PFSK-1 (cell line): ENCODE results near the genes TNFRSF8, VPS13D and AADACL3.

DNA sequence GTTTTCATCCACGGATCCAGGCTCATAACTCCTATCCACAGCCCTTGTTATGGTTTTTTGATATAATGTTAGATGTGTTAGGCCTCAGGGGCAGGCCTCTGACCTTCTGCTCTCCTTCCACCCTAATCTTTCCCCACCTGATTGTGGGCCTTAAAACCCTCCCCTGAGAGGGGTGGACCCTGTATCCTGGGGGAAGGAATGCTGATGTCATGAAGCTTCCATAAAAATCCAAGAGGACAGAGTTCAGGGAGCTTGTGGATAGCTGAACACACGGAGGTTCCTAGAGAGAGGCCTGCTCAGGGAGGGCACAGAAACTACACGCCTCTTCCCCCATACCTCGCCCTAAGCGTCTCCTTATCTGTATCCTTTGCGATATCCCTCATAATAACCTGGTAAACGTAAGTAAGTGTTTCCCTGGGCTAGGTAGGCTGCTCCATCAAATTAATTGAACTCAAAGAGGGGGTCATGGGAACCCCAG, 4.3 kb downstream of the MFN2 start:
- RRBS: no CpG with 5 or more reads among the region's 7 CpGs

DNA sequence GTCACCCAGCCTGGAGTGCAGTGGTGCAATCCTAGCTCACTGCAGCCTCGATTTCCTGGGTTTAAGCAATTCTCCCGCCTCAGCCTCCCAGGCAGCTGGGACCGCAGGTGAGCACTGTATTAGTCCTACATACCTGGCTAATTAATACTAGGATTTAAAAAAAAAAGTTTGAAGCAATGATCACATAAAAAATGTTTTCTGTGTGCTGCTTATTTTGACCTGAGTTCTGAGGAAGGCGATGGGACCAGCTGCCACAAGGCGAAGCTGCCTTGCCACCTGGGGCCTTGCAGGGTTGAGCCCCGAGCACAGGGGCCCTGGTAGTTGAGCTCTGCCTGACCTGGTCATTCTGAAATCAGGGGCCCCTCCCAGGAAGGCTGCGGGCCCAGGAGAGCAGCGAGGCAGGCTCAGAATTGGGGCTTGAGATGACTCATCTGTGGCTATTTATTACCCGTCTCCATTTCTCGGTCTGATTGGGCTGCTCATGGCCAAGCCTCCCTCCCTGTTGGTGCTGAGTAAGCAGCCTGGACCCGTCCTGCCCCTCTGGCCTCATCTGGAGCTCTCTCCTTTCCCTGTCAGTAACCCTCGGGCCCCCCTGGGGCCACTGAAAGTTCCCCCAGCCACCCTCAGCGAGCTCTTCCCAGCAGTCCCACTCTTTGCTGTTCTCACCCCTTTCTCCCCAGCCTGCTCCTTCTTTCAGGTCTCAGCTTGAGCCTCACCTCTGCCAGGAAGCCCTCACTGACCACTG, 11.2 kb upstream of the TNFRSF8 start:
- RRBS: no CpG with 5 or more reads among the region's 13 CpGs

- RRBS: 85% methylated on average over 26 of the region's 77 CpGs
These were observed at the start of gene TNFRSF8 for GRCh38 chr1:12062873-12064153. TSS of gene TNFRSF8 (plus strand) at chr1:12063303.

- RRBS: no CpG with 5 or more reads among the region's 34 CpGs
These were observed 23.2 kb upstream of the TNFRSF1B start for GRCh38 chr1:12143195-12144462.

DNA sequence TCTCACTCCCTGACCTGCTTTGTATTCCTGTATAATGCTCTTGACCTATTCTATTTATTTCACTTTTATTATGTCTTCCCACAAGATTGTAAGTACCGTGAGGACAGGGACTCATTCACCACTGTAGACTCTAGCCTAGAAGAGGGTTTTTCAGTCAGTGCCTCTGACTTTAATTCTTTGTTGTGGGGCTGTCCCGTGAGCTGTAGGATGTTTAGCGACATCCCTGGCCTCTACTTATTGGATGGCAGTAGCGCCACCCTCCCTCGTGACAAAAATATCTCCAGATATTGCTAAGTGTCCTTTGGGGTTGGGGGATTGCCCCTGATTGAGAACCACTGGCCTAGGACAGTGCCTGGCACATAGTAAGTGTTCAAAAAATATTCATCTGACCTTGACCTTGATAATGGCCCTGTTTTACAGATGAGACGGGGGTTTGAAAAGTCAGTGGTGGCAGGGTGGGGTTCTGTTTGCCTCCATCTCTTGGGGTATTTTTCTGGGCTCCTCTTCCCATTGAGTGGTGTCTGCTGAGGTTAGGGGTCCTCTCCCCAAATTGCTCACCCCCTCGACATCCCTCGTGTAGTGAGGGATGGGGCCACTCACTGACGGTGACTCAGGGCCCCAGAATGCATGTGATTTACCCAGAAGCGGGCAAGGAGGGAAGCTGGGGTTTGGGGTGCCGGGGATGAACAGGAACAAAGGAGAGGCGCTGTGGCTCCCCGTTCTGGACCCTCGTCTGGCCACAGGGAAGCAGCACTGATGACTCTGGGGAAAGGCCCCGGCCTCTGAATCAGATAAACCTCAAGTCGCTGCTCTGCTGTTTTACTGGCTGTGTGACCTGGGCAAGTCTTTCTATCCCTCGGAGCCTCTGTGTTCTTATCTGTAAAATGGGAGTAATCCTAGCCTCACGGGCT, 5.0 kb downstream of the TNFRSF1B start:
- RRBS: 89% methylated on average over 3 of the region's 18 CpGs

- RRBS: no CpG with 5 or more reads among the region's 10 CpGs
These were observed 11.7 kb downstream of the TNFRSF1B start for GRCh38 chr1:12178477-12178828.

GRCh38 chr1:12196280-12197023, 29.7 kb downstream of the TNFRSF1B start:
- RRBS: no CpG with 5 or more reads among the region's 16 CpGs

- RRBS: no CpG with 5 or more reads among the region's 4 CpGs
These were observed 26.9 kb upstream of the VPS13D start for GRCh38 chr1:12202876-12203470.

DNA sequence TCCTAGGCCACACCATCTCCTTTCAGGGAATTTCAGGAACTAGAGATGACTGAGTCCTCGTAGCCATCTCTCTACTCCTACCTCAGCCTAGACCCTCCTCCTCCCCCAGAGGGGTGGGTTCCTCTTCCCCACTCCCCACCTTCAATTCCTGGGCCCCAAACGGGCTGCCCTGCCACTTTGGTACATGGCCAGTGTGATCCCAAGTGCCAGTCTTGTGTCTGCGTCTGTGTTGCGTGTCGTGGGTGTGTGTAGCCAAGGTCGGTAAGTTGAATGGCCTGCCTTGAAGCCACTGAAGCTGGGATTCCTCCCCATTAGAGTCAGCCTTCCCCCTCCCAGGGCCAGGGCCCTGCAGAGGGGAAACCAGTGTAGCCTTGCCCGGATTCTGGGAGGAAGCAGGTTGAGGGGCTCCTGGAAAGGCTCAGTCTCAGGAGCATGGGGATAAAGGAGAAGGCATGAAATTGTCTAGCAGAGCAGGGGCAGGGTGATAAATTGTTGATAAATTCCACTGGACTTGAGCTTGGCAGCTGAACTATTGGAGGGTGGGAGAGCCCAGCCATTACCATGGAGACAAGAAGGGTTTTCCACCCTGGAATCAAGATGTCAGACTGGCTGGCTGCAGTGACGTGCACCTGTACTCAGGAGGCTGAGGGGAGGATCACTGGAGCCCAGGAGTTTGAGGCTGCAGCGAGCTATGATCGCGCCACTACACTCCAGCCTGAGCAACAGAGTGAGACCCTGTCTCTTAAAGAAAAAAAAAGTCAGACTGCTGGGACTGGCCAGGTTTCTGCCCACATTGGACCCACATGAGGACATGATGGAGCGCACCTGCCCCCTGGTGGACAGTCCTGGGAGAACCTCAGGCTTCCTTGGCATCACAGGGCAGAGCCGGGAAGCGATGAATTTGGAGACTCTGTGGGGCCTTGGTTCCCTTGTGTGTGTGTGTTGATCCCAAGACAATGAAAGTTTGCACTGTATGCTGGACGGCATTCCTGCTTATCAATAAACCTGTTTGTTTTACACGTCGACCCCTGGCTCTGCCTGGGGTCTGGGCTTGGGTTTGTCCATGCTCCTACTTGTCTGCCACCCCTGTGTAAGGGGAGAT, 21.3 kb upstream of the VPS13D start:
- RRBS: no CpG with 5 or more reads among the region's 17 CpGs

- RRBS: 1% methylated on average over 53 of the region's 78 CpGs
These were observed at the start of gene VPS13D for GRCh38 chr1:12229728-12230501. TSS of gene VPS13D (plus strand) at chr1:12230030.

DNA sequence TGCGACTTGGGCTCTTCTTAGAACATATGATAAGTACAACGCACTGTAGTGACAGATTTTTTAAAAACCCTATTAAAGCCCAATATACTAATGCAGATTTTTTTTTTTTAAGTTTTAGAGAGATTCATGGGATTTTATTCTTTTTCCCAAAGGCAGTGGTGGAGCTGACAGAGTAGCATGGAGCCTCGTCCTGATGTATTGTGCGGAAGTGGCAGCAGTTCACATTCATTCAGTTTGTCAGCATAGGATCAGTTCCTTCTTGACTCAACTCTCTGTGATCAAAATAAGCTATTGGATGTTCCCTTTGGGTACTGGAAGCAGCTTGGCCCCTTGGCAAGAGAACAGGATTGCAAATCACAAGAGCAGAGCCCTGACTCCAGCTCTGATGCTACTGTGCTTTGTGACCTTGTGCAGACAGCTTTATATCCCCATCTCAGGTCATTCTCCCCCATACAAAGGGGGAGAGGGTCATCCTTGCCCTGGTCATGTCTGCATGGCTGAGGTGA, 143.1 kb downstream of the DHRS3 start:
- RRBS: no CpG with 5 or more reads among the region's 4 CpGs

GRCh38 chr1:12480794-12481320, 137.2 kb downstream of the DHRS3 start:
- RRBS: no CpG with 5 or more reads among the region's 4 CpGs

DNA sequence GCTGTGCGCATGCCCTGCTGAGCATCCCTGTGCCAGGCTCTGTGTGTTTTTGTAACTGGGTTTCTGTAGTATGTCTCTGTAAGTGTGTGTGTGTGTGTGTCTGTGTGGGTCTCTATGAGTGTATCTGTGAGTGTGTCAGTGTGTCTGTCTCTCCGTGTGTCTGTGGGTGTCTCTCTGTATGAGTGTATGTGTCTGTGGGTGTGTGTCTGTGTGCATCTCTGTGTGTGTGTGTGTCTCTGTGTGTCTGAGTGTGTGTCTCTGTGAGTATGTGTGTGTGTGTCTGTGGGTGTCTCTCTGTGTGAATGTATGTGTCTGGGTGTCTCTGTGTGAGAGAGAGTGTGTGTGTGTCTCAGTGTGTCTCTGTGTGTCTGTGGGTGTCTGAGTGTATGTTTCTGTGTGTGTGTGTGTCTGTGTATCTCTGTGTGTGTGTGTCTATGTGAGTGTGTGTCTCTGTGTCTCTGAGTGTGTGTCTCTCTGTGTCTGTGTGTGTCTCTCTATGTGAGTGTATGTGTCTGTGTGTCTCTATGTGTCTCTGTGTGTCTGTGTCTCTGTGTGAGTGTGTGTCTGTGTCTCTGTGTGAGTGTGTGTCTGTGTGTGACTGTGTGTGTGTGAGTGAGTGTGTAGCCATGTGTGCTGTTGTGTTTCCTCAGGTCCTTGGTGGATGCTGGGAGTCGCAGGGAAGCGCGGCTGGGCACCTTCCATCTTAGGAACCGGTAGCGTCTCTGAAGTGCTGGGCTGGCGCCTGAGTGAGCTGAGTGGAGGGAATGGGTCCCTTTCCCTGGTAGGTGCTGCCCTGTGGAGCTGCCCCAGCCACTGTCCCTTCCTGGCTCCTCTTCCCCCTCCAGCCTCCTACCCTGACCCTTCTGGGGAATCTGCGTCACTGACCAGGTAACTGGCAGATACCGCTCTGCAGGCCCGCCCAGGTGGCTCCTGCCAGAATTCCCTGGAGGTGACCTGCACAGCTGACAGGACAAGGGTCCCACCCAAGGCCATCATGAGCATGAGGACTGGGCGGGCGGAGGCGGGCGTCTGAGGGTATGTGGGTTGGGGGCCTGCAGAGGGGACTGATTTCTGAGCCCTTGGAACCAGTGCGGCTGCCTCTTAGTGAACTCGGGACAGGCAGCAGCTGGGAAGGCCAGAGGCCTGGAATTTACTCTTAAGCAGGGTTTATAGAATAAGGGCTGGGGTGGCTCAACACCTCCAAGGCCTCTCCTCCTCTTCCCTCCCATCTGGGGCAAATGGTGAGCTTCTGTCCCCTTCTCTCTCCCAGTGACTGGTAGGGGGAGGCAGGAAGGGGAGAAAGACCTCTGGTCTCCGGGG, 32.8 kb downstream of the DHRS3 start:
- RRBS: no CpG with 5 or more reads among the region's 18 CpGs

- RRBS: no CpG with 5 or more reads among the region's 23 CpGs
These were observed 26.8 kb downstream of the DHRS3 start for GRCh38 chr1:12590958-12591899.

DNA sequence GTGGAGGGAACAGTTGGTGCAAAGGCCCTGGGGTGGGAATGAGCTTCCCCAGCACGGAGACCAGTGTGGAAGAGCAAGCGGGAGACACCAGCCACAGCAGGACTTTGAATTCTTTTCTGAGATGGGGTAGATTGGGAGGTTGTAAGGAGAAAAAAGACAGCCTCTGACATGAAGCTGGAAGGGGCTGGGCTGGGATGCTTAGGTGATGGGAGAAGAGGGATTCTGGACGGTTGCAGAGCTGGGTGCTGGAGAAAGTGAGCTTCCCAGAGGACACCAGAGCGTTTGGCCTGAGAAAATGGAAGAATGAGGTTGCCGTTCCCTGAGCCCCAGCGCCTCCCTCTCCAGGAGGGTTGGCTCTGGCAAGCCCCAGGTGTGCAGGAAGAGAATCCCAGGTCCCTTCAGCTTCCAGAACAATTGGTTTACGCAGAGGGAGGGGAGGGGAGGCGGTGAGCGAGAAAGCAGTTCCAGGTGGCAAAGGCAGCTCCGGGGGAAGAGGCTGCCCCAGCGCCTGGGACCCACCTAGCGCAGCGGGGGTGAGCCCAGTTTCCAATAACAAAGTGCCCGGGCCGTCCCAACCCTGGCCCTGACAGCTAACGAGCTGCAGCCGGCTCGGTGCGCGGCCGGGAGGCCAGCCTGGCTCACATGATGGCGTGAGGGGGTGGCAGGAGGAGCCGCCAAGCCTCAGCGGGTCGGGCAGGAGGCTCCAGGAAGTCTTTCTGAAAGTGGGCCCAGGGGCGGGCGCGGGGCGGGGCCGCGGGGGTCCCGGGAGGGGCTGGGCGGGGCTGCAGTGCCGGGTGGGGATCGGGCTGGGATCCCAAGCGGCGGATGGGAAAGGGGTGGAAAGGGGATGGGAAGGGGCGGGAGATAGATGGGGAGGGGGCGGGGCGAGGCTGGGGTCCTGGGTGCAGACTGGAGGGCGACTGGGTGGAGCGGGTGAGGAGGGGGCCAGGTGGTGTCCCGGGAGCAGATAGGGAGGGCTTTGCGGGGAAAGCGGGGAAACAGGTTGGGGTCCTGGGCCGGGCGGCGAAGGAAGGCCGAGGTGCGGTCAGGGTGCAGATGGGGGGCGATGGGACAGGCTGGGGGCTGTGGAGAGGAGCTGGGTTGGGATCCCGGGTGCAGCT, 23.0 kb downstream of the DHRS3 start:
- RRBS: 19% methylated on average over 16 of the region's 52 CpGs

DNA sequence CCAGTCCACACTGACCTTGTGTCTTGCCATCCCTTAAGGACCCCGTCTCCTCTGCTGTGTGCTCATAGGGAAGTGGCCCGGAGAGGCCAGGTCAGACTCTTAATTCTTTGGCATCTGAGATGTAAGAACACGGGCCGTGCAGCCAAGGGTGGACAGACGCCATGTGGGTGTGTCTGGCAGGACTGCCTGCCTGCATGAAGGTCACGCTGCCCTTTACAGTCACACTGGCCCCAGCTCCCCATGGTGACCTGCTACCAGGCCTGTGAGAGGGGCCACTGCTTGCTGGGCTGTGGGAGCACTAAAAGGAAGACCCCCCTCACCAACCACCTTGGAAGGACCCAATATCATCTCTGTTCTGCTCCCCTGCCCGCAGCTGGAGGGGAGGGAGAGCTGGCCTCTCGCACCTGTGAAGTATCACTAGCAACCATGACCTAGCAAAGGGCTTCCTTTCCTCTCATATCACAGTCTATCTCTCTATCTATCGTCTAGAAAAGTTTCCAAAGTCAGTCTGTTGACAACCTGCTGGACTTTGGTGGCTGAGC, 17.6 kb downstream of the DHRS3 start:
- RRBS: no CpG with 5 or more reads among the region's 9 CpGs

- RRBS: no CpG with 5 or more reads among the region's 14 CpGs
These were observed 5.7 kb downstream of the DHRS3 start for GRCh38 chr1:12611982-12613002.

- RRBS: 4% methylated on average over 6 of the region's 27 CpGs
These were observed 1.4 kb downstream of the DHRS3 start for GRCh38 chr1:12616493-12617105.

DNA sequence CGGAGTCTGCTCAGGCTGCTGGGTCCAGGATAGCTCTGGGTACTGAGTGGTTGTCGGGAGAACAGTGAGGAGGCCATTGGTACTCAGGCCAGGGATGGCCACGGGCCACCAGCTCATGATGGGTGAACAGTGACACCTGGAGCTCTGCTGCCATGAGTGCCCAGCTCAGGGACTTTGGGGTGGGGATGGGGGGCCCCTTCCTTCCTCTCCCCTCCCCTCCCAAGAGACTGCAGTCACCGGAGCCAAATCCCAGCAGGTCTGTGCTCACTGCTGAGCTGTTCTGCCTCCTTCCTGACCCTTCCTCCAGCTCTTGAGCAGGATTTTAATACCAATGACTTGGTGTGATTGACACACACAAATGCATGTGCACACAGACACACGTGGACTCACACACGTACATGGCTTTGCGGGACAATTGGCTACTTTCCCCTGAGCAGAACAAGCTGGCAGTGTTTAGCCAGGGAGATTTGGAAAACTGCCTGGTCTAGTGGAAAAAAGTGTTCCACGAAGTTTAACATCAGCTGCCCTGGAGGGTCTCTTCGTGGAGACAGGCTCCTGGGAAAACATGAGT, 3.7 kb upstream of the DHRS3 start:
- RRBS: no CpG with 5 or more reads among the region's 9 CpGs

GRCh38 chr1:12715849-12716511, at the start of gene AADACL3:
TSS of gene AADACL3 (plus strand) at chr1:12716110.
- RRBS: 20% methylated on average over 1 of the region's 9 CpGs